Jurkat, Clone E6-1 (cell line): ENCODE results near the genes CCL11, TMEM132E, UNC45B, SLFN13, CCL4 and C17orf78.

- RRBS: no CpG with 5 or more reads among the region's 1 CpG
These were observed 8.6 kb upstream of the CCL2 start for GRCh38 chr17:34246478-34246822.

- RRBS: 41% methylated on average over 1 of the region's 13 CpGs
These were observed 2.6 kb upstream of the CCL2 start for GRCh38 chr17:34252032-34253393.

DNA sequence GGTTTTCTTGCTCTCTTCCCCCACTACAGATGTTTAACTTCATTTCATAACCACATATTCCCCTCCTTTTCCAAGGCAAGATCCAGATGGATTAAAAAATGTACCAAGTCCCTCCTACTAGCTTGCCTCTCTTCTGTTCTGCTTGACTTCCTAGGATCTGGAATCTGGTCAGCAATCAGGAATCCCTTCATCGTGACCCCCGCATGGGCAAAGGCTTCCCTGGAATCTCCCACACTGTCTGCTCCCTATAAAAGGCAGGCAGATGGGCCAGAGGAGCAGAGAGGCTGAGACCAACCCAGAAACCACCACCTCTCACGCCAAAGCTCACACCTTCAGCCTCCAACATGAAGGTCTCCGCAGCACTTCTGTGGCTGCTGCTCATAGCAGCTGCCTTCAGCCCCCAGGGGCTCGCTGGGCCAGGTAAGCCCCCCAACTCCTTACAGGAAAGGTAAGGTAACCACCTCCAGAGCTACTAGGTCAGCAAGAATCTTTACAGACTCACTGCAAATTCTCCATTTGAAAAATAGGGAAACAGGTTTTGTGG is at the start of gene CCL11:
Gene CCL11, plus strand, starts transcription at position 278 of the 544 bp plus-strand sequence.
- RRBS: no CpG with 5 or more reads among the region's 5 CpGs

DNA sequence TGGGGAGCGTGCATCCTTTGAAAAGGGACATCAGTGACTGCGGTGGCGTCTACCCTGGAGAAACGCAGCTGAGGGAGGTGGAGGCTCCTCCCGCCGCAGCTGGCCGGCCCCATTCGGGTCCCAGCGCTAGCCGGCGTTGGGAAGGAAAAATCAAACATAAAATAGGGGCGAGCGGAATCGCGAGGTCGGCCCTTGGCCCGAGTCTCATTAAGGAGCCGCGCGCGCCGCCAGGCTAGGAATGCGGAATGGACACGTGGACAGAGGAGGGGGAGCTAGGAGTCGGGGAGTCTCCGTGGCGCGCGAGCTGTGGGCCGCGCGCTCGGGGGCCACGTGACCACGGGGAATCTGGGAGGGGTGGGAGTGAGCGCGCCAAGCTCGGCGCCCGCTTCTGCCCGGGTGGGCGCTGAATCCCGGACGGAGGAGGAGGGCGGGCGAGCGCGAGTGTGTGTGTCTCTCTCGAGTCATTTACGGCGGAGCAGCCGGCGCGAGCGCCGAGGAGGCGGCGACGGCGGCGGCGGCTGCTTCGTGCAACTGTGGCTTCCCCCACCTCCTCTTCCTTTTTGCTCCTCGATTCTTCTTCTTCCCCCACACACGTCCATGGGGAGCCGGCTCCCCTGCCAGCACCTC is at the start of gene TMEM132E:
Gene TMEM132E, plus strand, starts transcription at position 460 of the 627 bp plus-strand sequence.
- RRBS: 3% methylated on average over 11 of the region's 66 CpGs

DNA sequence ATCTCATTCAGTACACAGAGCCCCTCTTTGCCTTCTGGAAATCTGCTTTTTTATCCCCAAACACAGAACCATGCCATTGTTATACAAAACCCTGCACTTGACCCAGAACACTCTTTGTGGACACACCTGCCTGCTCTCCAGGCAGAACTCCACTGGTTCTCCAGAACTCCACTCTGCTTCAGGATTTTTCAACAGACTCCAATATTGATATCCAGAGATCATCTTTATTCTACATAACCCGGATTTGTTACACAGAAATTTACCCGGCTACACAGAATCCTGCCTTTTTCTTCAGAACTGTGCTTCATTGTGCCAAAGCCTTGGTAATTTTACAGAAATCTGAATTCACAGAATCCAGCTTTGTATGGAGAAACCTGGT is 152.6 kb downstream of the TMEM132E start:
- RRBS: no CpG with 5 or more reads among the region's 2 CpGs

GRCh38 chr17:34764191-34764494 is 184.8 kb downstream of the TMEM132E start:
- RRBS: no CpG with 5 or more reads among the region's 4 CpGs

DNA sequence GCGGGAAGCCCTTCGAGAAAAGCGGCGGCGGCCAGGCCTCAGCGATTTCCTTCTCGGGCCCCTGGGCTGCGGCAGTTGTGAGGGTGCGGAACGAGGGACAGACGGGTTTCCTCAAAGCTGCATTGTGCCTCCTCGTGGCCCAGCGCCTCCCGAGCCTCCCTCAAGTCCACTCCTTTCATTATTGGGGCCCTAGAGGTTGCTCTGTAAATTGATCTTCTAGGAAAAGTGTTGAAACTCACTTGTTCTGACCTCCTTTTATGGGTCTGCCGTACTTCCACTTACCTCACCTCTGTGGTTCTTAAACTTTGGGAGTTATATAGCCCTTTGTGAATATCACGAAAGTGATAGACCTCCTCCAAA is 744 bp downstream of the LIG3 start:
- RRBS: no CpG with 5 or more reads among the region's 16 CpGs

DNA sequence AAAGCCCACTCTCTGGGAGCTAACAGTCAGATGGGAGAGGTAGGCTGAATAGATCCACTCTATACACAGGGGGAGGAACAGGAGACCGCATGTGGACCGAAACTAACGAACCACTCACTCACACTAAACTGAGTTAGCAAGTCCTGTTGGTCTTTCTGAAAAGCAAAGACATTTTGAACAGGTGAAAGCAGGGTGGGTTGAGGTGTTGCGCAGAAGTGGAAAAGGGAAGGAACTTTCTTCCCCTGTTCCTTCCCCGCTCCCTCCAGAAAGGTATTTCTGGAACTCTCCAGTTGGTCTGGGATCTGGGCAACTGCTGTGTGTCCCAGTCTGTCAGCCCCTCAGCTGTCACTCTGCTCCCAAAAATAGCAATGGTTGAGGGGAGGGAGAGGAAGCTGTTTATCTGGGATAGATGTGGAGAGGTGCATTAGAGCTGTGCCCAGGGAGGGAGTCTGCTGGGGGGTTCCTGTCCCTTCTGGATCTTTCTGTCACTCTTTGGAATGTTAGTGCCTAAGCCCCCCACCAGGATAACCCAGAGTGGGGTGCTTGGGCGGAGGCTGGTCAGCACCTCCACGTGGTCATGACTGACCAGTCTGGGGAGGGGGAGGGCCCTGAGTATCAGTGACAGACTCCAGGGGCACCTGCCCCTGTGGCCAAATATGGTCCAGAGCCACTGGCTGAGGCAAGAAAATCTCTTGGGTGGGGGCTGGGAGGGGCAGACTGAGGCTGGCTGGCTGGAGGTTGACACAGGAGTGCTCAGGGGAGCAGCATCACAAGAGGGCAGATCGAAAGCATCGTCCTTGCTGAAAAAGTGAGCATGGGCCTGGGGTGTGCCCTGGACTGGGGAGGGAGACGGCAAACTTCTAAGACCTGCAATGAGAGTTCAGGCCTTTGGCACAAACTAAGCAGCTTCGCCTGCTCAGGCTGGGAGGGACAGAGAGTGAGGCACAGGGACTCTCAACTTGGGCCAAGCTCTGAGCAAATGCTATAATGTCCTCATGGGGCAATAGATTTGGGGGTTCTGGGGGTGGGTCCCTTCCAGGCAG is at the start of gene UNC45B:
Gene UNC45B, plus strand, starts transcription at position 715 of the 1,043 bp plus-strand sequence.
- RRBS: no CpG with 5 or more reads among the region's 11 CpGs

DNA sequence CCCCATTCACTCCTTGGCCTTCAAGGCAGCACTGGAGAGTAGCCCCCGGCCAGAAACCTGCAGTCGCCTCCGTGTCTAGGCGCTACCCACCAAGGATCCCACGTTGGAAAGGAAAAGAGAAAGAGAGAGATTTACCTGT is 438 bp downstream of the SLFN12 start:
- RRBS: no CpG with 5 or more reads among the region's 5 CpGs

GRCh38 chr17:35448115-35449086 is at the start of gene SLFN13:
Gene SLFN13 (minus strand): TSS chr17:35448766.
- RRBS: 75% methylated on average over 4 of the region's 54 CpGs

DNA sequence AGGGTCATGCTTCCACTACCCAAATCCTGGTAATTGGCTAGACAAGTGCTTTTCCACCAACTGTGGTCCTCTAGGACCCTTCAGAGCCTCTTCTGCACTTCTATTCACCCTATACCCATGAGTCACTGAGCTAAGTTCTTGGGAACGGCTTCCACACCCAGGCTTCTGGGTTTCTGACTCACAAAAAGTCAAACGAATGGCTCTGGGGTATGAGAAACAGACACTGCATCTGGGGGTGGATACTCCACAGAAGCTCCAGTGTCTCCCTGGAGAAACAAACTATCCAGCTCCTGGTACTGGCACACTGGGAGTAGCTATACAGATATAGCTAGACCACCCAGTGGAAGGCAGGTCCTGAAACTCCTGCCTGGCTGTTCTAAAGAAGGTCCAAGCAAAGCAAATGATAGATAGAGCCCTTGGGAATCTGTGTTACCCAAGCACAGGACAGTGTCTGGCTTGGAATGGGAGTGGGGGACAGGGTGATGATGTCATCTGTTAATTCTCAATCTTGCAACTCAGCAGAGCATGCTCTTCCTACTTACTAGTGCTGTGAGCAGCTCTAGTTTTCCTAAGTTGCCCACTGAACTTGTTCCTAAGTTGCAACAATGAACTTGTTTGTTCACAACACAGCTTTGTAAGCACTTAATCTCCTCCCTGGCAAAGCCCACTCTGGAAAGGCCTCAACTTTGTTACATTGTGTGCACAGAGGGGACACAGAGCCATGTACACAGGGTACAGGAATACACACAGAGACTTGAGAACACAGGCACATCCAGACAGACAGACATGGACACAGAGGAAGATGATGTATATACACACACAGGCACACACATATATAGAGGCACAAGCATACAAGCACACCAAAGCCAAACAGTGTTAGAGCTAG is 6.8 kb downstream of the MMP28 start:
- RRBS: no CpG with 5 or more reads among the region's 2 CpGs

- RRBS: no CpG with 5 or more reads among the region's 8 CpGs
These were observed 15.7 kb upstream of the CCL5 start for GRCh38 chr17:35895924-35896260.

- RRBS: no CpG with 5 or more reads among the region's 8 CpGs
These were observed 2.2 kb downstream of the CCL14 start for GRCh38 chr17:35984140-35984872.

- RRBS: no CpG with 5 or more reads among the region's 9 CpGs
These were observed 8.4 kb downstream of the CCL18 start for GRCh38 chr17:36072324-36073012.

DNA sequence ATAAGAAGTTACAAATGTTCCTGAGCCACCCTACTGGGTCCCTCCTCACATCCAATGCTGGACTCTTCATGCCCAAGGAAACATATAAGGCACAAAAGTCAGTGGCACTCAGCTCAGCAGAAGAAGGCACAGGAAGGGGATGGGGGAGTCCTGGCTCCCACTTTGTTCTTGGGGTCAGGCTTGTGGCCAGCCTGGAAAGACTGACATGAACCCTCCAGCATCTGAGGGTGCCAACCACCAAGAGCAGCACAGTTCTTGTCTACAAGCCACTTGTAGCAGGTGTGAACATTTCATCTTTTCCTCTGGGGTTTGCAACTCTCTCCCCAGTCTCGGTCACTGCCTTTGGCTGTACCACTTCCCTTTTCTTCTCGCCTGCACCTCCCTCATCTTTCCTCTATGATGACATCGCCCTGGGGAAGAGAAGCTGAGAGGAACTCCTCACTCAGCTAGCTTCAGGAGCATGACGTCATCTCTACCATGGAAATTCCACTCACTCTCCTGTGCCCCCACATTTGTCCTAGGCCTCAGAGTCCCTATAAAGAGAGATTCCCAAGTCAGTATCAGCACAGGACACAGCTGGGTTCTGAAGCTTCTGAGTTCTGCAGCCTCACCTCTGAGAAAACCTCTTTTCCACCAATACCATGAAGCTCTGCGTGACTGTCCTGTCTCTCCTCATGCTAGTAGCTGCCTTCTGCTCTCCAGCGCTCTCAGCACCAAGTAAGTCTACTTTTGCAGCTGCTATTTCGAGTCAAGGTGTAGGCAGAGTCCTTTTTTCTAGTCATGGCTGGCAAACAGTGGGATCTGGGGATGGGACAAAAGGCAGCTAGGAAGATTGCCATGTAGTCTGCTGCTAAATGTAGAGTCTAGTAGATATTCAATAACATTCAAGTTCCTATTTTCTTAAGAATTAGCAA is at the start of gene CCL4:
Gene CCL4, plus strand, starts transcription at position 563 of the 914 bp plus-strand sequence.
- RRBS: no CpG with 5 or more reads among the region's 7 CpGs

DNA sequence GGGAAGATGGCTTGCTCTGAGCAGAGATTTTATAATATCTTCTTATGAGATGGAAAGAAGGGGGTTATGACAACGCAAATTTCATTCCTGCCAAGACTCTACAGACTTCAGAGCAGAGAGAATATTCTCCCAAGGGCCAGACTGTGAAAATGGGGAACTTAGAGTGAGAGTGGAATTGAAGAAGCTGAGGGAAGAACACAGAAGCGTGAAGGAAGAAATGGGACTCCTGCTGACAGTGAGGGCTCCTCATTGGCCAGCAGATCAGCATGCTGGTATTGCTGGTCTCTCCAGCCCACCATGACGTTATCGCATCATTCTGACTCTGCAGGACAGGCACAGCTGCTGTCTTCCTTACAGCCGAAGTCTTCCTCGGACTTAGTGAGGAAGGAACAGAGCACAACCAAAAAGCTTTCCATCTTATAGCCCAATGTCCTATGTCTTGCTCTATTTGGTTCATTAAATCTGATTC is 24.3 kb downstream of the CCL4 start:
- RRBS: no CpG with 5 or more reads among the region's 6 CpGs

DNA sequence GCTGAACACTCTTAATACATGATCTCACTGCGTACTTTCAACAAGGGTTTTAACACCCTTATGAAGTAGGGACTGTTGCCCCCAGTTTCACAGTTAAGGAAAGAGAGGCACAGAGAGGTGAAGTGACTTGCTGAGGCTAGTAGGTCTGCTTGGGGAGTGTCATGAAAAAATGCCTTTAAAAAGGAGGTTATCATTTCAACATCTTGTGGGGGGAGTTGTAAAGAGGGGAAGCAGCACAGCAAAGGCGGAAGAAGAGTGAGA is 2.1 kb downstream of the CCL4L2 start:
- RRBS: no CpG with 5 or more reads among the region's 2 CpGs

DNA sequence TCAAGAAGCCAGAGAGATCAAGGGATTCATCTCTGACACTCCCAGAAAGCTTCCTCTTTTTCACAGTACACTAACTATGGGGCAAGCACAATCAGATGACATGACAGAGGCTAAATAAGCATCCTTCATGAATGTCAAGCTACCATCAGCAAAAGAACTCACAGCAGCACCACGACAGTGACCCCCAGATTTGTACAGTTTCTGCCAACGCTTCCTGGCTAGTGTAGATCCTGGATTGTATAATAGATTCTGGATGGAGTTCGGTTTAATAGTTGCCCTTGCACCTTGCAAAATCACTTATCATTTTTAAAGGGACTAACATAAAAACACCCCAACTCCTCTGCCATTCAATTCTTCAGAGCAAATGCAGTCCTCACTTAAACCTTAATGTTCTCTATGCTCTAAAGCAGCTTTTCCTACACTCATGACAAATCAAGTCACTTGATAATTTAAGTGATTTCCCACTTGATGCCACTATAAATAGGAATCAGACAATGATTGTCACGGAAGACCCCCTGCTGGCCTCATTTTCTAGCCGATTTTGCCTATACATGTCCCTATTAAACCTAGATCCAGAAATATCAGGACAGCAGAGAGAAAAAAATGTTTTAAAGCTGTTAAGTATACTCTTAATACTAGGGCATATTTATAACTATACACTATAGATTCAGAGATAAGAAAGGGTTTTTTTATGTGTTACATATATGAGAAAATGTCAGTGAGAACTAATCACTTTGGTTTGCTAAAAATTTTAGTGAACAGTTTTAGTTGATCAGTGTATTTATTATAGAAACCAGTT is 178.1 kb upstream of the C17orf78 start:
- RRBS: no CpG with 5 or more reads among the region's 5 CpGs

GRCh38 chr17:37375690-37376170 is at the start of gene C17orf78:
Gene C17orf78 (plus strand): TSS chr17:37375985.
- RRBS: no CpG with 5 or more reads among the region's 7 CpGs